ENCODE data around the gene PIGK.

DNA sequence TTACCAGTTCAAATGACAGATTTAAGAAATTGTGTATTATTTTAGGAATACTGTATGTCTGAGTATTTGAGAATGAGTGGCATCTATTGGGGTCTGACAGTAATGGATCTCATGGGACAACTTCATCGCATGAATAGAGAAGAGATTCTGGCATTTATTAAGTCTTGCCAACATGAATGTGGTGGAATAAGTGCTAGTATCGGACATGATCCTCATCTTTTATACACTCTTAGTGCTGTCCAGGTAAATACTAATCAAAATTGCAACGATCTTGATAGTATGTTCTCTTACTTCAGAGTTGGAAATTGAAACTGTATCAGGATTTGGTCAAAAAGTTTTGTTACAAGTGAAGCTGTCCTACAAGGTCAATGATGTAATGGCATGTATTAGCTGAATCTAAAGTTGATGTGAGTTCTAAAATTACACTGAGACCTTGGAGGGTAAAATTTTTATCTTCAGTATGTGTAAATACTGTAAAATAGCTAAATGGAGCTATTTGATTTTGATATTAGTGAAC is 3.1 kb downstream of the RABGGTB start:
- RRBS = no CpG with 5 or more reads among the region's 3 CpGs

- RRBS = no CpG with 5 or more reads among the region's 2 CpGs
Observed at GRCh38 chr1:76254200-76254376, 179.5 kb downstream of the ST6GALNAC3 start.

DNA sequence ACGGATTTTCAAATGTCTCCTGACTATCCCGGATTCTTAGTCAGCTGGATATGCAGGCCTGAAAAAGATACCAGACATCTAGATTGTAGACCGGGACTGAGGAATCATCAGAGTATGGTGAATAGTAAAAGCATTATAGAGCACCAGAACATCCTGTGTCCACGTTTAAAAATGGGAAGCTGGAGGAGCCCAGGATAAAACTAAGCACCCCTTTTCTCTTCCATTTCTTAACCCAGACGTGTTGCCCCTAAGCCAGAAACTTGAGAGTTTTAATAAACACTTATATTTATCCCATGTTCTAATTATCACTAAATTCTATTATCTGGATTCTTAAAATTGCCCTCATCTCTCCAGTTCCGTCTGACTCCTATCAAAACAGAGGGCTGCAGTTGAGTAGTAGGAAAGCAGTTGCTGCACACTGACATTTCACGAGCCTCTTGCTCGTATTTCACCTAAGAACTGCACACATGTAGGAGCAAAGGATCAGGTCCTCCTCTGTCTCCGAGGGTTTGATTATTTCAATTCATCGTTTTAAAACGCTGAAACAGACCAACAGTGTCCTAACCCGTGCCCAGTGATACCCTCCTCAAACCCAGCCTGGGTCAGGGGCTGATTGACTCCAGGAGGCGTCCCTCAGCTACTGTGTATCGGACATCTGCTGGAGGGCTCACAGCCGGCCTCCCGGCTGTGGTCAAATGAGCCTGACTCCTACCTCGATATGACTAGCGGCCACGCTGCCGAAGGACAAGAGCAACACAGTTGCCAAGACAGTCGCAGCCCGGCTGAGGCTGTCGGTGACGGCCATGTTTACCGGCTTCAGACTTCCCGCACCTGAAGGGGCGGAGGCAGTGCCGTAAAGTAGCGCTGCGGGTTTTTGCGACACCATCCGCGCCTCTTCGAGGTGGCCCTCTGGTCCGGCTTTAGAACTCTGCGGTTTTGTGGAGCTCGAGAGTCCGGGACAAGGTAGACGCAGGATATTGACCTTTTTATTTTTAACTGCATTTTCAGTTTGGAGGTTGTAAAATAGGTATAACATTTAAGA is at the start of gene PIGK:
Gene PIGK, minus strand, starts transcription at position 833 of the 1,042 bp plus-strand sequence.
- RRBS = 10% methylated on average over 13 of the region's 39 CpGs

DNA sequence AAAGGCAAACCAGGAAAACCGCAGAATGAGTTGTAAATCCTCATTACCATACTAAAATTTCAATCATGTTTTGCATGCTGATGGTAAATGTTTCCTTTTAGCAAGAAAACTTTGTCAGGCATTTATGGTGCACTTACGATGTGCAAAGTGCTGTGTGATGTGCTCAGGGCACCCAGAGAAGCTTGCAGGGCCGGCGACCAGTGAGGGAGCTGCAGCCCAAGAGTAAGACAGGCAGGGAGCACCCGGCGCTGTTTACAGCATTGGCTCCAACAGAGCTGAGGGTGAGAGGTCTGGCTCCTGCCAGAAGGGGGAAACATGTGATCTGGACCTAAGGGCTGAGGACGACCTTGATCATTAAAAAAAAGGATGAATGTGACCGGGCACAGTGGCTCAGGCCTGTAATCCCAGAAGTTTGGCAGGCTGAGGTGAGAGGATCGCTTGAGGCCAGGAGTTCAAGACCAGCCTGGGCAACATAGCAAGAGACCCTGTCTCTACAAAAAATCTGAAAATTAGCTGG is 167.0 kb downstream of the ZZZ3 start:
- RRBS = 24% methylated on average over 3 of the region's 9 CpGs

DNA sequence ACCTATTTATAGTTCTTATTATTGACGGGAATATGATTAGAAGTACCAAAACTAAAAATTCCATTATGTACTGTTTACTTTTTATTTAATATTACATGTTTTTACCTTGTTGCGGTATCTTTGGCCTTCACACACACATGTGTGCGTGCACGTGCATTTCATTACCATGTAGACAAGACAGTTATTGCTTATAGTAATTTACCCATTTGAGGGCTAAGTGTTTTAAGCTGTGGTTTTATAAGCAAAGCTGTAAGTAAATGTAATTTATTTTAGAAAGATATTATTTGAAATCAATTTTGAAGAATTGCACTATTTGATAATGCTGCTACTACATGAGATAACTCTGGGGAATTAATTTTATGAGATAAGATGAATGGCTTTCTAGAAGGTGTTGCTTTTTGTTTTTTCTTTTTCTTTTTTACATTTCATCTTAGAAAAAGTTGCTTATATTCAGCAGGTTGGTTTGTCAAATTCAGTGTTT is 11.0 kb upstream of the NEXN start:
- RRBS = no CpG with 5 or more reads among the region's 4 CpGs

DNA sequence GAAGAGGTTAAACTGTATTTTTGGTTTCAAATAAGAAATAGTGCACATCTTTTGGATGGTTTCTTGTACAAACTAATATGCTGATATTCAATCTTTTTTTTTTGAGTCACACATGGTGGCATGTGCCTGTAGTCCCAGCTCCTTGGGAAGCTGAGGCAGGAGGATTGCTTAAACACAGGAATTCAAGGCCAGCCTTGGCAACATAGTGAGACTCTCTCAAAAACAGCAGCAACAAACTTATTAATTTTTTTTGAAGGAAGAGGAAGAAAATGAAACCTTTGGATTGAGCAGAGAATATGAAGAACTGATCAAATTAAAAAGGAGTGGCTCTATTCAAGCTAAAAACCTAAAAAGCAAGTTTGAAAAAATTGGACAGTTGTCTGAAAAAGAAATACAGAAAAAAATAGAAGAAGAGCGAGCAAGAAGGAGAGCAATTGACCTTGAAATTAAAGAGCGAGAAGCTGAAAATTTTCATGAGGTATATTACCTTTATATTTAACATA is 43.3 kb downstream of the FUBP1 start:
- RRBS = no CpG with 5 or more reads among the region's 2 CpGs

GRCh38 chr1:77936070-77936440 is 42.8 kb downstream of the FUBP1 start:
- RRBS = no CpG with 5 or more reads among the region's 2 CpGs

- RRBS = no CpG with 5 or more reads among the region's 3 CpGs
Observed at GRCh38 chr1:77947031-77948055, 31.5 kb downstream of the FUBP1 start.

- RRBS = no CpG with 5 or more reads among the region's 1 CpG
Observed at GRCh38 chr1:78096896-78097136, 51.0 kb downstream of the GIPC2 start.

- RRBS = no CpG with 5 or more reads among the region's 1 CpG
Observed at GRCh38 chr1:78109231-78109467, 63.4 kb downstream of the GIPC2 start.

DNA sequence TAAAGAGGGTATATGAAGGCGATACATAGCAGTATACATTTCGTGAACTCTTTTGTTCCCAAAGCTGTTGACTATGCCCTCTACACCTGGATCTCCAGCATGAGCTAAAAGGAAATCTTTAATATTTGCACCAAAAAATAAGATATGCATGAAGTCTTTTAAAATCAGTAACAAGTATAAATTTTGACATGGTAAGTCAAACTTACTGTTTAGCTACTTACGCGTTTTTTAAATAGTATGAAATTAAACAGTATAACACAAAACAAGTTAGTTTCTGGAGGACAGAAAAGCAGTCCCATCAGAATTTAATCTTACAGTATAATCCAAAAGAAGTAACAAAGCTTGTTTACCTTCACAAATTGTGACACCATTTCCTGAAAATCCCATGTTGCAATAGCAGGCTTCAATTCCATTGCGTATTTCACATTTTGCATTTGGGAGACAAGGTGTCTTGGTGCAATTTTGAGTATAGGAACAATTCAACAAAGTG is 1.8 kb downstream of the ADGRL4 start:
- RRBS = no CpG with 5 or more reads among the region's 5 CpGs

DNA sequence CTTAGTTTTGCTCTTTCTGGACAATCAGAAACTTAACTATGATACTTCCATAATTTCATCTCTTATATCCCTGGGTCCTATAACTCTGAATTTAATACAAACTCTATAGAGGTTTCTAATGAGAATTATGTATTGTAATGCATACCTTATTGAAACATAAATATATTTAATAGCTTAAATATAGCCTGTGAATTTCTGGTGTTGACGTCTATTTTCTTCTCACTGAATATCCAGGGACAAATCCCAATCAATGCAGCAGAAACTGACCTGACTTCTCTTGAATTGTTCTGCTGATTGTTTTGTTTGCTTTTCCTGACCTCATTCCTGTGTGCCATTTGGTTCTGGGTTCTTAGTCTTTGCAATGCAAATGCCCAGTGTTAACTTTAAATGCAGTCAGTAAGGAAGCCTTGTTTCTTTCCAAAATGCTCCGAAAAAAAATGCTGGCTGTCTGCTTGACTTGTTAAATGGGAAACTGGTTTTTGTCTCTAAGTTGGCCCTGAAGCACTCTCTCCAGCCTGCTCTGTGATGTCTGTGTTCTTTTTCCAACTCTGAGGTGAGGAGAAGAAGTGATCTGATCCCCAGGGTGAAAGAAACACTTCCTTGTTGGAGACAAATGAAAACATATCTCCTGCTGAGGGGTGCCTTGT is 256.1 kb upstream of the ADGRL4 start:
- RRBS = no CpG with 5 or more reads among the region's 2 CpGs

GRCh38 chr1:80750084-80750283 is 1050.8 kb upstream of the ADGRL2 start:
- RRBS = no CpG with 5 or more reads among the region's 3 CpGs

- RRBS = no CpG with 5 or more reads among the region's 2 CpGs
Observed at GRCh38 chr1:81174772-81175130, 626.0 kb upstream of the ADGRL2 start.

DNA sequence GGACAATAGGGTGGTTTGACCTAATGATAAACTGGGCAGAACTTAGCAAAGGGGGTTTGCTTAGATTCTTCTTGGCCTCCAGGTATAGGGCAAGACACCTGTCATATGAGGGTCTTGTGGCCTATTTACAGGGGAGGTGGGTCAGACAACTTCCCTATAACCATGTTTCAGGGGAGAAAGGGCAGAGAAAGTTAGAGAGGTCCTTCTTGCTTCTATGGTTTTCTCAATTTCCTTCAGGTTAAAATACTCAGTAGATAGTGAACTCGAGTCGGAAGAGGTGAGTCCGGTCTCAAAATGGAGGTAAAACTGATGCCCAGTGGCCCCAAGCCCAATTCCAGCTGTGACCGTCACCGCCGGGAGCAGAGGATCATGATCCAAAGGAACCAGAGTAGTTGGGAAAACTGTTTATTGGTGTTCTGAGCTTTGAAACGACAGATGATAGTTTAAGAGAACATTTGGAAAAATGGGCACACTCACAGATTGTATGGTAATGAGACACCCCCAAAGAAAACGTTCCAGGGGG is 374.5 kb upstream of the ADGRL2 start:
- RRBS = 100% methylated on average over 3 of the region's 8 CpGs

GRCh38 chr1:81432947-81433224 is 367.8 kb upstream of the ADGRL2 start:
- RRBS = no CpG with 5 or more reads among the region's 1 CpG

DNA sequence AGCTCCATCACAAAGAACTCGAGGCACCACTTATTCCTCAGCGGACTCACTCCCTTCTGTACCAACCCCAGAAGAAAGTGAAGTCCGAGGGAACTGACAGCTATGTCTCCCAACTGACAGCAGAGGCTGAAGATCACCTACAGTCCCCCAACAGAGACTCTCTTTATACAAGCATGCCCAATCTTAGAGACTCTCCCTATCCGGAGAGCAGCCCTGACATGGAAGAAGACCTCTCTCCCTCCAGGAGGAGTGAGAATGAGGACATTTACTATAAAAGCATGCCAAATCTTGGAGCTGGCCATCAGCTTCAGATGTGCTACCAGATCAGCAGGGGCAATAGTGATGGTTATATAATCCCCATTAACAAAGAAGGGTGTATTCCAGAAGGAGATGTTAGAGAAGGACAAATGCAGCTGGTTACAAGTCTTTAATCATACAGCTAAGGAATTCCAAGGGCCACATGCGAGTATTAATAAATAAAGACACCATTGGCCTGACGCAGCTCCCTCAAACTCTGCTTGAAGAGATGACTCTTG is 190.0 kb downstream of the ADGRL2 start:
- RRBS = no CpG with 5 or more reads among the region's 6 CpGs

- RRBS = no CpG with 5 or more reads among the region's 3 CpGs
Observed at GRCh38 chr1:82837851-82838213, 1037.1 kb downstream of the ADGRL2 start.

Data from HCT116 (cell line).